Gallbladder (tissue), 1 donor: ENCODE measurements around a stretch of chr13.

DNA sequence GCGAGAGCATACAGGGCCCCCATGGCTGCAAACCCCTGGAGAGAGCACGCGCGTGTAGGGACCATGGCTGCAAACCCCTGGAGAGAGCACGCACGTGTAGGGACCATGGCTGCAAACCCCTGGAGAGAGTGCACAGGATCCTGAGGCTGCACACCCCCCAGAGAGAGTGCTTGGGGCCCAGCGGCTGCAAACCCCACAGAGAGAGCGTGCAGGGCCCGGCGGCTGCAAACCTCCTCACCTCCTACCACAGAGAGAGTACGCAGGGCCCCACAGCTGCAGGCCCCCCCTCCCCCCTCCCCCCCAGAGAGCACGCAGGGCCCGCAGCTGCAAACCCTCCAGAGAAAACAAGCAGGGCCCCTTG, 7.5 kb downstream of the ADPRHL1 start:
- PRO-cap: no peak

DNA sequence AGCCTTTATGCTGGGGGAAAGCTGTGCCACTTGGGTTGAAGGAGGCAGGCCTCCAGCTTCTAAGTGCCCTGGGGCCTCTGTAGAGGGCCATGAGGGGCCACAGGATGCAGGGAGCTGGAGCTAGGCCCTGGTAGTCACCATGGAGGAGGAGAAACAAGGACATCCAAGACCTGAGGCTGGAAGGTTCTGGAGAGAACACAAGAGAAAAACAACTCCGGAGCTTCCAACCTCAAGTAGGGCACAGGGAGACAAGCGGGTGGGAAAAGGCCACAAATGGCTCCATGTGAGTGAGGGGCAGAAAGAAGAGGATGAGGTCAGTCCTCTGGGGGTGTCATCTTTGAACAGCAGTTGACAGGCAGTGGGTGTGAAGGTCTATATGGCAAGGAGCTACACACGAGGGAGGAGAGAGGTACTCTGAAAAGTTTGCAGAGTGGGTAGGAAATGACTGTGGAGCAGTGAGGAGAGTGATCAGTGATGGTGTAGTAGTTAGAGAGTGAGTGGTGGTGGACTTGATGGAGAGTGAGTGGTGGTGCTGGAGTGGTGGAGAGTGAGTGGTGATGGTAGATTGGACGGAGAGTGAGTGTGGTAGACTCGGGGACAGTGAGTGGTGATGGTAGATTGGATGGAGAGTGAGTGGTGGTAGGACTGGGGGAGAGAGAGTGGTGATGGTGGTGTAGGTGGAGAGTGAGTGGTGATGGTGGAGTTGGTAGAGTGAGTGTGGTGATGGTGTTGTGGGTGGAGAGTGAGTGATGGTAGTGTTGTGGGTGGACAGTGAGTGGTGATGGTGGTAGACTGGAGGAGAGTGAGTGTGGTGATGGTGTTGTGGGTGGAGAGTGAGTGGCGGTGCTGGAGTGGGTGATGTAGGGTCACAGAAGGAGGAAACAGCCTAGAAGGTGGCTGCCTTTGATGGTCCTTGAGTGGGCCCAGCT, 3.9 kb downstream of the TFDP1 start:
- PRO-cap: no peak

DNA sequence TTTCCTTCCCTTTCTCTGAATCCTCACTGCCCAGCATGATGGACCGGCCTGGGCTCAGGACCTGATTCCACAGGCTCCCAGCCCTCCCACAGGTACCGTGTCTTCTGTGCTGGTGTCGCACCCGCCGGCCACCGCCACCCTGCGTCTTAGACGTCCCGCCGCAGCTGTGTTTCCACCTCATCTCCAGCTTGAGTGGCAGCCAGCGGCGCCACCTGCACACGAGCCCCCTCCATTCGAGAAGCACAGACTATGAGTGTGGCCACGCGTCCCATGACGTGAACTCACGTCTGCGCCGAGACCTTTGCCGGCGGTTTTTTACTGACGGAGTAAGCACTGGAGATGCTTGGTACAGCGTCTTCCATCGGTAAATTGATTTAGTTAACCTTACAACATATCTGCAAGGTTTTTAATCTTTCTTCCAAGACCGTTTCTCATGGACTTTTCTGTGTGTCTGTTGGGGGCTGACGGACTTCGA, 10.1 kb downstream of the ATP4B start:
- PRO-cap: no peak

DNA sequence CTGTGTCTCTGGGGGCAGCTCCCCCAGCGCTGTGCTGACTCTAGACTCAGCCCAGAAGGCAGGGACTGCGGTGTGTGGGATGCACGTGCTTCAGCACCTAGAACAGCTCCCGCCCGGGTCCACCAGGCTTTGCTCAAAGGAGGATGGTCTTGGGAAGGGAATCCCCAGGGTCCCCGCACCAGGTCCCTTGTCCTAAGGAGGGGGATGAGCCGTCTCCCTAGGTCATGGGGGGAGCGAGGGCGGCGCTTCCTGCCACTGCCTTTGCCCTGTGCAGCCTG, 18.4 kb downstream of the TMEM255B start:
- PRO-cap: no peak

DNA sequence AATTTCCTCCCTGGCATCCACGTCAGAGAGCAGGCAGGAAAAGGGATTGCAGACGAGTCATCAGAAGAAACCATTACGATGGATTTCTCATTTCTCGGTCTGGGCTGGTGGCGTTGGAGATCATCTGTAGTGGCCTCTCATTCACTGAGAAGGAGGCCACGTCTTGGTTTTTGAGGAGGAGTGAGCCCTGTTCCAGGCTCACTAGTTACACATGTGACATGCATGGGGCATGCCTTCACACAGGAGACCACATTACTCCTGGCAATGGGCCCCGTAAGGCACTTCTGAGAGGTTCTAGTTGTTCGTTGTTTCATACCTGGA, 27.7 kb downstream of the TMEM255B start:
- PRO-cap: no peak

- PRO-cap: no peak
These were observed 35.9 kb downstream of the TMEM255B start for GRCh38 chr13:113794701-113795563.

DNA sequence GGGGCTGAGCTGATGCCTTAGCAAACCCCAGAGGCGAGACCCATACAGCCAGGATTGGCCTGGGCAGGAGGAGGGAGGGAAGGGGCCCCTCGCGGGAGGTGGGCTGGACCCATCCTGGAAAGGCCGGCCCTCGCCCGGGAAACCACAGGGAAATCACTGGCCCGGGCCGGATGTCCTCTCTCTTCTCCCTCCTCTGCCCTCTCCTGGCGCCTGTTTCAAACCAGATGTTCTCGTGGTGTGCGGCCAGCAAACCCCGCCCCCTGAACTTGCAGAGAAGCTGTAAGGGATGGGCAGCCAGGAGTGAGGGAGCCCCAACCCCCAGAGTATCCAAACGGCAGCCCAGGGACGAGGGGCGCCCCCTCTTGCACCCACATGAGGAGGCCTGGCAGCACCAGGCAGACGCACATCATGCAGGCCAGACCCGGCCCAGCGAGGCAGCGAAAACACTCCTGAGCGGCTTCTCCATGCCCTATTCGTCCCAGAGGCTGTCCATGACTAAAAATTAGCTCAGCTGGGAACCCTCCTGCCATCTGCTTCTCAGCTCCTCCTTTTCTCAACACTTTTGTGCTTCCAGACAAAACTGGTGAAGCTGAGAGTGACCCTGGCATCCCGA, 43.2 kb downstream of the TMEM255B start:
- PRO-cap: no peak

- PRO-cap: no peak
These were observed 19.9 kb downstream of the GAS6 start for GRCh38 chr13:113843743-113844707.

DNA sequence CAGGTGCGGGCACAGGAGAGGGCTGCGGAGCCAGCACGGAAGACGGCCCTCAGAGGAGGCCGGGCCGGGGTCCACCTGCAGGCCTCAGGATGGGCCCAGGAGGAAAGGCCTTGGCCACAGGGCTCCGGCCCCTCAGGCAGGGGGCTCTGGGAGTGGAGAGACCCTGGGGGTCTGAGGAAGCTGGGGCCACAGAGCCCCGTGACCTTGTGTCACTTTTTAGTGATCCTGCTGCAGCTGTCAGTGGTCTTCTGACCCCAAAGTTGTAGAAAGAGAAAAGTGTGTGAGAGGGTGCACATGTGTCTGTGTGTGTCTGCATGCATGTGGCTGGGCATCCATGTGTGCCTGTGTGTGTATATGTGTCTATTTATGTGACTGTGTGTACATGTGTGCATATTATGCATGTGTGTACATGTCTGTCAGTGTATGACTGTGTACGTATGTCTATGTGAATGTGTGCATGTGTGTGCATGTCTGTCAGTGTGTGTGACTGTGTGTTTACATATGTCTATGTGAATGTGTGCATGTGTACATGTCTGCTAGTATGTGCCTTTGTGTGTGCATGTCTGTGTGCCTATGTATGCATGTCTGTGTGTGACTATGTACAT, 5.9 kb downstream of the GAS6 start:
- PRO-cap: no peak

- PRO-cap: no peak
These were observed 1.7 kb downstream of the GAS6 start for GRCh38 chr13:113862062-113862774.

DNA sequence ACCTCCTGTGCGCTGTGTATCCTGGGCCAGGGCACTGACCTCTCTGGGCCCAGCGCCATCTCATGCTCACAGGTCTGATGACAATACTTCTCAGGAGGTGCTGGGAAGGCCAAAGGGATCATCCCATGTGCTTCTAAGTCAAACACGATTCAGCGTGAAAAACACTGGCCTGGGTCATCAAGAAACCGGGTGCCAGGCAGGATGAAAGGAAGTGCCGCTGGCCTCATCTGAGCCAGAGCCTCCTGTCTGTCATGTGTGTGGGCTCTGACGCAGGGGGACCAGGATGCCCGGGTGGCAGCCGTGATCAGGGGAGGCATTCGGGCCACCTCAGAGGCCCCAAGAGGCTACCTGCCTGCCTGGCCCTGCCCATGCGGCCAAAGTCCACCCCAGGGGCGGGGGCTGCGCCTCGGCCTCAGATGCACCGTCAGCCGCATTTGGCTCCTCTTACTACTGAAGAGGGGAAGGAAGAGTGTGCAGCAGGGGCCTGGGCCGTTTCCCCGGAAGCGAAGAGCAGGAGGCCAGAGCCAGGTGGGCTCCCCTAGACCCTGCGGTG, 34.1 kb downstream of the C13orf46 start:
- PRO-cap: no peak

DNA sequence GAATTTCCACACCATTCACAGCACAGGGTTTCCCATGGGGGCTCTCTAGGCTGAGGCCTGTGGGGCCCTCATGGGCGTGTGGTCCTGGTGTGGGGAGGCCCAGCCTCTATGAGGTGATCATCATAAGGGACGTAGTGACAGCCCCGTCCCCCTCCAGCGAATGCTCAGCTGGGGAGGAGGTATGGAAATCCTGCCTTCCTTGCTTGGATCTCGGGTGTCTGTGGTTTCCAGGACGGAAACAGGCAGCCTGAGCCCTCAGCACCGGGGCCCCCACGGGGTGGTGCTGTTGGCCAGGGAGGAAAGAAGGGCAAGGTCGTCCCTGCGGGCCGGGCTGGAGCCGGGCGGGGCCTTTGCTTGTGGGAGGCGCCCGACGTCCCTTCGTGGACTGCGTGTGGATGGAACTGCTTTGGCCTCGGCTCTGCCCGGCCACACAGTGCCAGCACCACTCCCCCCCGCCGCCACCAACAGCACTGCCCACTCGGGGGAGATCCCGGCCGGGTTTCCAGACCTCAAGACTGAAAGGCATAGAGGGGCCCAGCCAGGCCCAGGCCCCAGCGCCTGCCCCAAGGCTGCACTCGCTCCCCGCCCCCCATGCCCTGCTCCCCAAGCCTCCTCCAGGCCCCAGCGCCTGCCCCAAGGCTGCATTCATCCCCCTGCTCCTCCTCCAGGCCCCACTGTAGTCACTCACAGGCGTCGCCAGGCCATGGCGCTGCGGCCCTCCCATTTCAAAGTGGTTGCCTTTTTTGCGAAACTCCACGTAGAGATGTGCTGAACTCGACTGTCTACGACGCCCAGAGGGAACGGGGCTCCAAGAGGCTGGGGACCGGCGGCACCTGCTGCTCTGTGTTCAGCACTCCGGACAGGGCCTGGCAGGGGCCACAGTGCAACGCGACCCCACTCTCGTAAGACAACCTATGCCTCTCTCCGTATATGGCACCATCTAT, 22.6 kb downstream of the C13orf46 start:
- PRO-cap: unidirectional peak, minus-strand start at position 514 of the sequence

- PRO-cap: no peak
These were observed 60.6 kb upstream of the C13orf46 start for GRCh38 chr13:114034394-114035020.

- PRO-cap: no peak
These were observed 79.2 kb downstream of the RASA3 start for GRCh38 chr13:114053133-114053642.

DNA sequence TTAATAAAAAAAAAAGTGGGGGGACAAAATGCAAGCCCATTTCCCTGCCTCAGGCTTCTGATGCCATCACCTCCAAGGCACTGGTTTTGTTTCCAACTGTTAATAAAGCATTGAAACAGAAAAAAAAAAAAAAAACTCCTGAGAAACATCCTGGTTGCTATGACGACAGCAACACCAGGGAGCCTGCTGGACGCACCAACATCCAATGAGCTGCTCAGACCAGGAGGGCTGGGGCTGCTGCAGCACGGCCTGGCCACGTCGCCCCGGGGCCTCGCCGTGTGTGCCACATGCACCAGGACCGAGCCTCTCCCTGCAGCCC, 54.6 kb downstream of the RASA3 start:
- PRO-cap: no peak

DNA sequence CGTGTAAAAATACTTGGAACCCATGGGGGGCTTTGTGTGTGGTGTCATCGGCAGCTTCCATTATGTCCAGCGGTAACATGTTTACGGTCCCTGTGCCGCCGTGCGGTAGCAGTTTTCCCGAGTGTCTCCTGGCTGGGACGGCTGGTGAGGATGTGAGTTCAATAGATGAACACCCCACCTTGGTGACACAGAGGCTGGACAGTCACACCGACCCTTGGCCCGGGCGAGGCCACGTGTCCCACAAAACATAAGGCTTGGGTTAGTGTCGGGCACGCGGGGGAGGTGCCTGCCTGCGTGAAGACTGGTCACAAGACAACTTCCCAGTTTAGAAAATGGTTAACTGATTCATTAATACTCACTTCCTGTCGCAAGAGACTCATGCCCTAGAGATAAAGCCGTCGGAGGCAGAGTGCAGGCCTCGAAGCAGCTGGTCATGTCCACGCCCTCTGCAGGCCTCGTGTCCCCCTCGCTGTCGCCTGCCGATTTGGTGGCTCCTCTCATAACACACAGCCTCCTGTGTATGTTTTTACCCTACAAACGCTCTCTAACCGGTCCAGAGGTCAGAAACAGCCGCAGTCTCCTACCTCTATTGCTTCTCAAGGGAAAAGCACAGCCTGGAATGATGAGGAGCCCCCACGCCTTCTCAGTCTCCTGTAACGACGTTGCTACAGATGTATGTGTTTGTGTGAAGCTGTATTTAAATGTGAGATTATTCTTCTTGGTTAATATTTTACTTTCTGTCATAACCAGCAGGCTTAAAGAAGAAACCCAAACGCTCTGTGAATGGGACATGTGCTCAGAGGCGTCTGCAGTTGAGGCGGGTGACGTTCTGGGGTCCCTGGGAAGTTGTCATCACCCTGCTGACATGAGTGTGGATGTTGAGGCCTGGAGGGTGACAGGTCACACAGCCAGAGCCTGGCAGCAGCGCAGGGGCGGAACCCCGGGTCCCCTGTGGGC, 17.0 kb downstream of the RASA3 start:
- PRO-cap: no peak

- PRO-cap: no peak
These were observed 4.4 kb downstream of the RASA3 start for GRCh38 chr13:114127838-114128601.

- PRO-cap: no peak
These were observed 2.5 kb downstream of the RASA3 start for GRCh38 chr13:114129679-114130537.

- PRO-cap: no peak
These were observed 17.1 kb downstream of the CFAP97D2 start for GRCh38 chr13:114196081-114196688.

DNA sequence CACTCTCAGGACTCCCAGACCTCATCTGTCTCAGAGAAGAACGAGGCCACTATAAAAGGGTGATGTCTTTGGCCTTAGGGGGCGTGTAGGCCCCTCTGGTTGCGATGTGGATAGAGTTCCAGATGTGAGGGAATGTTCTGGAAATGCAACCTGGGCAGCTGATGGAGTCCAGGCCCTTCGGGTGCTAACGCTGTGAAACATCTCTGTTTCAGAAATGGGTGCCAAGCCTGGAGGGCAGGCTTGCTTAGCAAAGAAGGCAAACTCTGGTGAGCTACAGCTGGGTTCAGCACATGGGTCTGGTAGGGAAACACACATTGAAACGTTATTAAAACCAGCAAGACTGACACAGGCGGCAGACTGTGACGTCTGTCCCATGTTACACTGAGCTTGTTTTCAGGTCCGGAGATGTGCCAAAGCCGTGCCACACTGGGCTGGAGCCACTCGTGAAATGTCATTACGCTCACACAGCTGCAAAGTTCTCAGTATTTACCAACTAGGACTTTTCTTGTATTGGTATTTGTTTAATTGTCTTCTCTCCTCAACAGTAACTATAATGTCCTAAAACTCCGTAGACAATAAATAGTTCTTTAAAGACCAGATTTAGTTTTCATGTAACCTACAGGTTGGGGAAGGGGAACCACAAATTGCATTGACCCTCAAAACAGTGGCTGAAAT, 8.5 kb upstream of the CDC16 start:
- PRO-cap: no peak